ENCODE results near the gene ZNF451.

GRCh38 chr6:53361416-53362235, 12.9 kb upstream of the ELOVL5 start:
- RRBS = no CpG with 5 or more reads among the region's 5 CpGs

DNA sequence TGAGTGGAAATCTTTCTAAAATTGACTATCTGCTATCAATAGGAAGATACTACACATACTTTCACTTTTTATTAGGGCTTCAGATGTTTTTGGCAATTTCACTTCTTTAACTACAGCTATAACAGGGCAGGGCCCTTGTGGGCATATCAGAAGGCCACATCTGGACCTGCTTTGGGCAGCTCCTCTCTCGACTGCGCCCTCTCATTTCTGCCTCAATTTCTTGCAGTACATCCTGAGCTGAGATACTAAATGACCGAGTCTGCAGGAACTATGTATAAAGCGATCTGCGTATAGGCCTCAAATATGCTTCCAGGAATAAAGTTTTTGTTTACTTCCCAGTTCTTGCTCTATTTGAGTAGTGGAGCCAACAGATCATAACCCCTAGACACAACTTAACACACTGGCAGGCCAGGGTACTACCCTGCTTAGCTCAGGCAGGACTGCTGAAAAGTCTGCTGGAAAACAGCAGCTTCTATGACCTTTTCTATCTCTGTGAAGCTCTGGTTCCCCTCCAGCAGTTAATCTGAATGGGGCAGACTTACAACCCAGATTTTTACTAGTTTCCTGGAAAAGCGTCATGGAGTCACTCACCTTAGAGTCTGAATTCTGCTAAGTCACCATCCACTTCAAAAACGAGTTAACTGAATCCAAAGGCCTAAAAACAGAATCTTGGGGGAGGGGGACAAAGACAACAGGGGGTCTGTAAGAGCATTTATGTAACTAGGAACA, 12.6 kb downstream of the GCLC start:
- RRBS = no CpG with 5 or more reads among the region's 7 CpGs

DNA sequence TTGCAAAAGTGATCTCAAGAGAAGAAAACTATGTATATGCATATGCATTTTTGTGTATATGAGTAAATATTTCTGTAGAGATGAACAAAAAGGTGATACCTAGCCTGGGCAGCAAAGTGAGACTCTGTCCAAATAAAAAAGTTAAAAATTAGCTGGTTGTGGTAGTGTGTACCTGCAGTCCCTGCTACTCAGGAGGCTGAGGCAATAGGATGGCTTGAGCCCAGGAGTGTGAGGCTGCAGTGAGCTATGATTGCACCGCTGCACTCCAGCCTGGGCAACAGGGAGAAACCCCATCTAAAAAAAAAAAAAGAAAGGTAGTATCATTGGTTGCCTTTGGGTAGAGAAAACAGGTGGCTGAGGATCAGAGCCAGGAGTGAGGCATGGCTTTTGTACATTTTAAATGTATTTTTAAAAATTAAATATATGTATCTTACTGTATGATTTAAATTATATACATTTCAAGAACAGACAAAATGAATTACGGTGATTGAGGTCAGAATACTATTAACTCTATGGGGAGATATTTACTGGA, 50.8 kb downstream of the KLHL31 start:
- RRBS = no CpG with 5 or more reads among the region's 2 CpGs

- RRBS = no CpG with 5 or more reads among the region's 5 CpGs
Measured at GRCh38 chr6:53616845-53617446, 48.6 kb downstream of the KLHL31 start.

- RRBS = 6% methylated on average over 7 of the region's 55 CpGs
Measured at GRCh38 chr6:53795562-53796627, 1.1 kb downstream of the LRRC1 start.

- RRBS = no CpG with 5 or more reads among the region's 5 CpGs
Measured at GRCh38 chr6:53825485-53825821, 30.6 kb downstream of the LRRC1 start.

GRCh38 chr6:53984242-53984563, 127.0 kb upstream of the MLIP start:
- RRBS = no CpG with 5 or more reads among the region's 2 CpGs

DNA sequence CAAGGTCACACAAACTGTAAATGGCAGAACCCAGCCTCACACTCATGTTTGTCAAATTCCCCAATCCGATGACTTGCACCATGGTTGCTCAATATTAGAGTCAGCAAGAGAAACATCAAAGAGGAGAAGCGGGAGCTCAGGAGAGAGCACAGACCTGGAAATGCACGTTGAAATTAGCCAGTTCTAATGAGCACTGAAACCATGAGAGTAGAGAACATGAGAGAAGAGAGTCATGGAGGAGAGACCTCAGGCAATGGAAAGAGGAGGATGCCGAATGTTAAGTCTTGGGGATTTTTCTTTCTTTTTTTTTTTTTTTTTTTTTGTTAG, 13.4 kb upstream of the MLIP start:
- RRBS = no CpG with 5 or more reads among the region's 4 CpGs

DNA sequence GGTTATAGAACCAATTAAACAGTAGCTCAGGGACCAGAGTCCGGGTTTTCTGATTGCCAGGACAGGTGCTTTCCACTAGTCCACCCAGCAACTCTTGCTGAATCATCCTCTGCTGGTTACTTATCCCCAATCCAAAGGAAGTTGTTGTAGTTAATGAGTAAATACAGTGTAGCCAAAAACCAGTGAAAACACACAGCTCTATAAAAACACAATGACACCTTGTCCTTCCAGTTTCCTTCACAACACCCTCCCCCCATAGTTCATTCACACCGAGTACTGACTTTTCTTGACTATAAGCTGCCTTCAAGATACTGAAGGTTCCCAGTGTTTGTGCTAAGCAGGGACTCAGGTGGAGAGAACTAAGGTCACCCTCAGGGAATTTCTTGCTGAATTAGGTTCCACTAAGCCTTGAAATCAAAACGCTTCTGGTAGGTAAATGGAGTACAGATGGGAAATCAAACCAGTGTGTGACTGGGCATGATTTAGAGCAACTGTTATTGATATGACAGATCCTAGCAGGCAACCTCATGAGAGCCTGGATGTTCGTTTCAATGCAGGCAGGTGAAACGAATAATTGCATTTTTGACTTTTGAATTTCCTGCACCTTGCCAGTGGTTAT, 593 bp upstream of the TINAG start:
- RRBS = no CpG with 5 or more reads among the region's 5 CpGs

- RRBS = no CpG with 5 or more reads among the region's 1 CpG
Measured at GRCh38 chr6:56244898-56245435, 2.4 kb downstream of the COL21A1 start.

DNA sequence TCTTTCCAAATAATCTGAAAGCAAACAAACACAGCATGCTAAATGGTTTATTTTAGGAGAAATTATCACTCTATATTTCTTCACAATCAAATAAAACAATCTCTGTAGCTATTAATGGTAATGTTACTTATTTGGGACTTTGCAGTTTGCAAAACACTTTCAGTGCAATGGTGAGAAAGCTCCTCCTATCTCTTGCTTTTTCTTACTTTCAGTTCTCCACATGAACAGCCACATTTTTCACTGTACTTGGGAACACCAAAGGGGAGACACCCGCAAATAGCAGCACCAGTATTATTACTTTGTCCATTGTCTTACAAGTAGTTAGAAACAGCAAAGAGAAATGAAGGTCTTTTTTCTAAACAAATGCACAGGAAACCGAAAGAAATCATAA, 302.9 kb upstream of the COL21A1 start:
- RRBS = no CpG with 5 or more reads among the region's 2 CpGs

- RRBS = no CpG with 5 or more reads among the region's 8 CpGs
Measured at GRCh38 chr6:56551833-56553012, 304.8 kb upstream of the COL21A1 start.

DNA sequence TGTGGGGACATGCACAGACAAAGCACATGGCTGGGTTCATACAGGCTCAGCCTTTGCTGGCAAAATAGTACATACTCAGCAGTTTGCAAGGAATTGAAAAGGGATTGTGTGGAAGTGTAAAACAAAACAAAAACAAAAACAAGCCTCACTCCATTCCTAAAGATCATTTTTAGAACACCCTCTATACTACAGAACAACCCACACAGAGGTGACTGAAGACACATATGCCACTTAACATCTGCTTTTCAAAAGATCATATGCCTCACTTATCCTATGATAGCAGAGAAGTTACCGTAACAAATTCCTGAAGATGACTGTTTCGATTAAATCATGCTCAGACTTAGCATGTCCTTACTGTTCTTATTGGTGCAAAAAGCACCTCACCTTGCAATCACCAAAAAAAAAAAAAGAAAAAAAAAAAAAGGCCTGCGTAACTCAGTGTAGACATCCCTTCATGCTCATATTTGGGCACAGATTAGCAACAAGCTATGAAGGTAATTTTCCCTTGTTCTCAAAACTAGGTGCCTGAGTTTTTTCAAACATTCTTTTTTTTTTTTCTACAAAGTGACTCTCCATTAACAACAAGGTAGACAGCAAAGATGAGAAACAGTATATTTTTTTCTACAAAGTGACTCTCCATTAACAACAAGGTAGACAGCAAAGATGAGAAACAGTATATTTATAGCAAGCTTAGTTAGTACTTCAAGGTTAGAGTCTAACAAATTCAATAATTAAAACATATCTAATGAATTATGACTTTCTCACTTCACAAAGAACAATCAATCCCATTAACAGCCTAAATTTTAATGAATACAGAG, 294.2 kb downstream of the DST start:
- RRBS = no CpG with 5 or more reads among the region's 3 CpGs

DNA sequence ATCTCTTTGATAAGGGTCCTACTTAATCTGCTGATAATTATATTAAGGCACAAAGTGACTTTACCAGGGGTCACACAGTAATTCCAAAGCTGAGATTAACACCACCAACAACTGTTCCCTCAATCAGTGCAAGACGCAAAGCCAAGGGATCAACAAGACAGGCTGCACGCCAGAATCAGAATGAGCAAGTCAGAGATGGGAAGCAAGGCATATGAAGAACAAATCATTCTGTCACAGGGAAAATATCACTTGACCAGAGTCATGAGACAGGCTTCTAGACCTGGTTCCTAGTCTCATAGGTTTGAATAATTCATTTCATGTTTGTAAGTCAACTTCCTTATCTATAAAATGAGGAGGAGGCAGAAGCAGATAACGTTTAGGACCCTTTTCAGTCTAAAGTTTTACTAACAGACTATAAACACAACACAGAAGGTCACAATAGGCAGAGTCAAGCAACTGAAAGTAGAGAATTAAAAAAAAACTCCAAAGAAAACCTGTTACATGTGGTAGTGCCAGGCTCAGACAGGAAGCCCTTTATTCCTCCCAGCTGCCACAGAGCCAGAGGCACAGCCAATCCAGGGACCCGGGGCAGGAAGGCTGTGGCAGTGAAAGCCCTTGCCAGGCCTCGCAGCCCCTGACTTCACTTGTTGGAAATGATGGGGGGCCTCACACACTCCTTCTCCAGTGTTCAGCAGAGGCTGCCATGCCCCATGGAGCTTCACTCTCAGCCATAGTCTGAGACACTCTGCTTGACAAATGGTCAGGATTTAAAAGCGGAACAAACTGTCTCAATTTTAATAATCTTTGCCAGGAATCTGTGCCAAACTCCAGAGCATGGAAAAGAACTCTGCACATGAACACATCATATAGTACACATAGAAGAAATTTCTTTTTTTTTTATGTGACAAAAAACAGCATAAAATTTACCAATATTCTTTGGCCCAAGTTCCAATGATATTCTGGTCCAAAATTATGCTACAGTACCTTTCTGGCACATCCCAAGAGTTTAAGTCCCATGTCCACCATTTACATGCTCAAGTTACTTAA, 282.7 kb downstream of the DST start:
- RRBS = no CpG with 5 or more reads among the region's 6 CpGs

- RRBS = no CpG with 5 or more reads among the region's 5 CpGs
Measured at GRCh38 chr6:56693137-56693751, 261.4 kb downstream of the DST start.

GRCh38 chr6:56714881-56715555, 239.6 kb downstream of the DST start:
- RRBS = no CpG with 5 or more reads among the region's 3 CpGs

GRCh38 chr6:57089719-57090396, at the start of gene ZNF451:
ZNF451 (plus strand) TSS chr6:57090188.
- RRBS = 1% methylated on average over 17 of the region's 54 CpGs

DNA sequence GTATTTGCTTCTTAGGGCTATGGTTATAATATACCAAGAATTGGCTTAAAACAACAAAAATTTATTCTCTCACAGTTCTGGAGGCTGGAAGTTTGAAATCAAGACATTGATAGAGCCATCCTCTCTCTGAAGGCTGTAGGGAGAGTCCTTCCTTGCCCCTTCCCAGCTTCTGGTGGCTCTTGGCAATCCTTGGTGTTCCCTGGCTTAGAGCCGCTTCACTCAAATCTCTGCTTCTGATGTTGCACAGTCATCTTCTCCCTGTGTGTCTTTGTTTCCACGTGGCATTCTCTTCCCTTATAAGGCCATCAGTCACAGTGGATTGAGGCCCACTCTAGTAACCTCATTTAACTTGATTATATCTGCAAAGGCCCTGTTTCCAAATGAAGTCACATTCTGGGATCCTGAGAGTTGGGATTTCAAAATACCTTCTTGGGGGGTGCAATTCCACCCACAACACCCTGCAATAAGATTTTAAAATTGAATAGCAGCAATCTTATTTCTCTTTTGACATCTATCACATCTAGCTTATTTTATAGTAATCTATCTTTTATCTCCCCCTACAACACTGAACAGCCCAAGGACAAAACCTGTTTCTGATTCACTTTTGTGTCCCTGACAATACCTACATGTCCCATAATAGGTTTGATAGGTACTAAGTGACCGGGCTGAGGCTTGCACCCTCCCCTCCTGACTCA, 41.3 kb upstream of the RAB23 start:
- RRBS = no CpG with 5 or more reads among the region's 3 CpGs

DNA sequence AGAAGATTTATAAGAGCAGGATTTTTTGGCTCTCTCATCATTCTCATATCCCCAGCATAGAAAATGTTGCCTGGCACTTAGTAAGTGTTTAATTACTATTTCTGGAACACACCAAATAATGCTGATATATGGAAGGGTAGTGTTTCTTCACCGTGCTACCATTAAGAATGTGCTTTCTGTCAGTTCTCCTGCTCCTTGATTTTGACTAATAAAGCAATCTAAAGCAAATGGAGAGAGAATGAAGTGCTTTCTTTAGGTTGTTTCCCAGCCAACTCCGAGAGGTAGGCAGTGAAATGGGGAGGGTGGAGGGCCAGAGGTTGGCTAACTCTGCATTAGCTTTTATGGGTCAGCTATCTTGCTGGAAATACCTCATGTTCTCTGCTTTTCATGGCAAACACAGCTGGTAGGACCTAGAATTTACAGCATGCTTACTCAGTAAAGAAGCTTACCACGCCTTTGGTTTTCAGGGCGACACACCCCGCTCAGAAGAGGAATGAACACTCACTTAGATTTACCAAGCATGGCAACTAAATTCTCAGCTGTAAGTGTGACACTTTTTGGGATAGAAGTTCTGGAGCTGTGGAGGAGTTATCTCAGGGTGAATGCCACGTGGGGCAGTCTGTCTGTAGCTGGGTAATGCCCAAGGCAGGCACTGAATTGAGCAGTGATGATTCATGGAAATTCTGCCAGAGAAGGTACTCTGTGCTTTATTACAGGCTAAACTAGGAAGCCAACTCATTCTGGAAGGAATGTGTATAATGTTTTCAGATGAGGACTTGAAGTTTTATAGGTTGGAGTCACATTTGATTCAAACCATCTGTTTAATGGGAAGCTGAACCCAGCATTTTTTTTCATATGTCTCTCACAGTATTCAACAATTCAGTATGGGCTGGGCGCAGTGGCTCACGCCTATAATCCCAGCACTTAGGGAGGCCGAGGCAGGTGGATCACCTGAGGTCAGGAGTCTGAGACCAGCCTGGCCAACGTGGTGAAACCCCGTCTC, 3.8 kb upstream of the PRIM2 start:
- RRBS = no CpG with 5 or more reads among the region's 11 CpGs